Measurements from ENCODE around the genes HNRNPCL2 and PRAMEF9.

- PRO-cap: bidirectional peak, plus-strand start at chr1:12158155, minus-strand start at chr1:12157966
These were observed 9.3 kb upstream of the TNFRSF1B start for GRCh38 chr1:12157124-12158275.

GRCh38 chr1:12159748-12160181 lies 7.0 kb upstream of the TNFRSF1B start:
- PRO-cap: unidirectional peak, plus-strand start at chr1:12160003; unidirectional peak, plus-strand start at chr1:12160036

GRCh38 chr1:12177150-12178476 lies 10.8 kb downstream of the TNFRSF1B start:
- PRO-cap: bidirectional peak, plus-strand start at chr1:12177645, minus-strand start at chr1:12177563; bidirectional peak, plus-strand start at chr1:12178059, minus-strand start at chr1:12177900

GRCh38 chr1:12206537-12207689 lies 22.9 kb upstream of the VPS13D start:
- PRO-cap: no peak

GRCh38 chr1:12337790-12338437 lies 108.1 kb downstream of the VPS13D start:
- PRO-cap: no peak

- PRO-cap: no peak
These were observed 130.0 kb downstream of the VPS13D start for GRCh38 chr1:12359719-12360280.

GRCh38 chr1:12381362-12381913 lies 151.6 kb downstream of the VPS13D start:
- PRO-cap: no peak

DNA sequence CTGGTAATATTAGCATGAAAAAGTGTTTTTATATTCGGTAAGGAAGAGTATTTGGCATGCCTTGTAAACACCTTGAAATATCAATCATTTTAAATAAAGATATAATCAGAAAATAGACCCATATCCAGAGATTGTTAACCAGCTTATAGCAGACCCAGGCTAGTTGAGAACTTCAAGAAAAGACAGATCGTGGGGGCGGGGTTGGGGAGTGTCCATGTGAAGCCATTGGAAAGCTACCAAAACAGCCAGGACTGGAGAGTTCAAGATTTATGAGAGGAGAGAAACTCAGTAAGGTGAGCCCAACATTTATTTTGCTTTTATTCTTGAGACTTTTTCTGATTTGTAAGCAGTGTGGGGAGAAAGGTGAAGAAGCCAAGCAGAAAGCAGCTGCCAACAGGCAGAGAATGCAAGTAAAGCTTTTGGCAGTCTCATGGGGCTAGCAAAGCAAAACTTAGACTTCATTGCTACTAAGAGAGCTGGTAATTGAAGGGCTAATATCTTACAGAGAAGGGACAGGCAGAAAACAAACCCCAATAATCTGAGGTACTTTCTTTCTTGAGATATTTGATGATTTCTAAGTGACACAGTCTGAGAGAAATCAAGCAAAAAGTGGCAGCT lies 179.9 kb downstream of the VPS13D start:
- PRO-cap: no peak

DNA sequence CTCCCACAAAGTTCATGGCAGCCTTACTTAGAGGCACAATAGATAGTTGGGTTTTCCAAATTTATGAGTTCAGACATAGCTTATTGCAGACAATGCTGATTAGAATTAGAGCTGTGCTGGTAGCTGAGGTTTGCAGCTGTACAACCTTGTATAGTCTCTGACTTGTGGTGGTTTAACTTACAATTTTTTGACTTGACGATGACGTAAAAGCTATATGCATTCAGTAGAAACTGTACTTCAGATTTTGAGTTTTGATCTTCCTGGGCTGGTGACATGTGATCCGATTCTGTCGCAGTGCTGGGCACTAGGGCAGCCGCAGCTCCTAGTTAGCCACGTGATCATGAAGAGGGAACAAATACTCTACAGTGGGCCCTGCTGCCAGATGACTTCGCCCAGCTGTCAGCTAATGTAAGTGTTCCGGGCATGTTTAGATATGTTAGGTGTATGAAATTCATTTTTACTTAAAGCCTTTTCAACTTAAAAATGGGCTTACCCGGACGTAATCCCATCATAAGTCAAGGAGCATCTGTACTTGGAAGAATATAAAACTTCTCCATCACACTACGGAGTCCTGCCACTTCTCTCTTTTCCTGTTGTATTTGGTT lies 167.6 kb downstream of the DHRS3 start:
- PRO-cap: no peak

DNA sequence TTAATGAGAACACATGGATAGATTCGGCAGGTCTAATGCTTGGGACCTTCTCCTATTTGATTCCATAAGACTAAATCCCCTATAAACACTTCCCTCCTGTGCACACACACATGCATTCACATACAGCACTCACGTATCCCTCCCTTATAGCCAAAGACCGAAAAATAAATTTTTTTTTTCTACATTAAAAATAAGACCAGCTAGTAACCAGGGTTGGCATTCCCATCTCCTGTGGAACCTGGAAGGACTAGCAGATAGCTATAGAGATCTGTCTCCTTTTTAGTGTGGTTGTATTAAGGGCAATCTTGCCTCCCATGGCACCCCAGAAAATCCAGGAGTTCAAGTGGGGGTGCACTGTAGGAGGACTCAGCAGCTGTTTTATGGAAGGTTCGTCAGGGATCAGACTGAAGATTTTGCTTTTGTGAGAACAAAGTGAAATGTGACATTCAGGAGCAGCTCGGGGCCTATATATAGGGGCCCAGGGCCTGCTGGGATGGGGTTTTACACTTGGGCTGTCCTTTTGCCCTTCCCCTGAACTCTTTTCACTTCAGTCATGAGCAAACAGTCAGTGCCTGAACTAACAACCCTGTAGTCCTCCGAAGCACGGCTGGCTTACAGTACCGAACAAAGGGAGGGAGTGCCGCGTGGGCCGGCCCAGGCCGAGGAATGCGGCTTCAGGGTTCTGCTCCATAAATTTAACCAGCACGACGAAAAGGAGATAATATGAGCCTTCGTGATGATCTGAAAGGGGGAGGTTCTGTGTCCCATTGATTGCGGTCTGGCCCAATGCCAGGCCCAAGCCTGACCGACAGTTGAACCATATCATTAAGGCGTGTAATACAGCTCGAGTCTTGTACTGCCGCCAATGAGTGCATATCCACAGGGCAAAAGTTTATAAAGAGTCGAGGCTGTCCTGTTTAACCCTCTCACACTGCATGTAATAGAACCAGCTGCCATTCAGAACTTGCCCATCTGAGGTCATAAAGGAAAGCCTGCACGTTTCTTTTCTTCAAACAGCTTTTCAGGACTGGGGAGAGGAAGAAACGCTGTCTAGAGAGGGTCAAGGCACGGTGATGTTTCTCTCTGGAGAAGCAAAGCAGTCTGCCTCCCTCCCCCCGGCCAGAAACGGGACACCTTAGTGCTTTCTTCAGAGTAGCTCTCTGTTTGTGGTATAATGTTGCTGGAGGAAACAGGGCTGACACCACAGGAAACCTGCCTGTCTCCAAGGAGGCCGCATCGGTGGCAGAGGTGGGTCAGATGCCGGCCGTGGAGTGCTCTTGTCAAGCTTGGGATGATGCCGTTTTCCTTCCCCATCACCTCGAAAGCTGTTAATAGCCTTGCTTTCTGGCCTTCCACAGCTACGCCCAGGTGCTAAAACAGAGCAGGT lies 139.9 kb downstream of the DHRS3 start:
- PRO-cap: bidirectional peak, plus-strand start at position 737 of the sequence, minus-strand start at position 670 of the sequence

GRCh38 chr1:12513223-12513932 lies 104.6 kb downstream of the DHRS3 start:
- PRO-cap: no peak

DNA sequence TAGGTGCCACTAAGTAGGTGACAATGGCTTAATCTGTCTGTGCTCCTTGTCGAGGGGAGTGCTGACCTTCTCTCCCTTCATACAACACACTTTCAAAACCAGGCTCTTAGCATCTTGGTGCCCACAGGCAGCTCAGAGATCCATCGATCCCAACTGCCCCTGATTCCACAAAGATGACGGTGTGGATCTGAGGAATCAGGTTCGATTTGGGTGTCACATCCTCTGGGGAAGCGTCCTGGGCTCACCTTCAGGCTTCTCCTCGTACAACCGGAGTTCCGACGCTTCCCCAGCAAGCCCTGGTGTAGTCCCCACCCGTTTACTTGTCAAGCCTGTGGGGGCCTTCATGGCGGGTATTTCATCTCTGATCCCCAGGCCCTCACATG lies 48.0 kb downstream of the DHRS3 start:
- PRO-cap: no peak

DNA sequence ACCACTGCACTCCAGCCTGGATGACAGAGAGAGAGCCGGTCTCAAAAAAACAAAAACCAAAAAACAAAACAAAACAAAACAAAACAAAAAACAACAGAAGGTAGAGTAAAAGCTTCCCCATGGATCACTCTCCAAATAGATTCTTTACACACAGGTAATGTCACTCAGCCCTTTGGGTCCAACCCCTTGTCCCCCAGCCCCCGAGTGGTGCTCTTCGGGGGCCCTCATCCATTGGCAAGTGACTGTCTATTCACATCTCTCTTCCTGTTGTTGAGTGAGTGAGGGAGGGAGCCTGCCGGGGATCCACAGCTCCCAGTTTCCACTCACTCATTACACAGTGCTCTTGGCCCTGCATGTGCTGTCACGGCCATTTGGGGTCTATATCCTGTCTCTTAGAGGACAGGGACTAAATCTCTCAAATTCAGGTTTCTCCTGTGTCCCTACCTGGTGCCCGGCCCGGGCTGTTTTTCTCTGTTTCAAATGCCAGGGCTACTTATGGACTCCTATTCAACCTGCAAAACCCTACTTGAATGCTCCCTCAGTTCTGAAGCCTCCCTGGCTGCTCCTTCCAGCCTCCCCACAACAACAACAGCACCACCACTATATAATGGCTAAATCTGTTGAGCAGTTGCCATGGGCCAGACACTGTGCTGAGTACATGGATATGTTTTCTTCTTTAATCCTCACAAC lies 30.2 kb downstream of the DHRS3 start:
- PRO-cap: no peak

DNA sequence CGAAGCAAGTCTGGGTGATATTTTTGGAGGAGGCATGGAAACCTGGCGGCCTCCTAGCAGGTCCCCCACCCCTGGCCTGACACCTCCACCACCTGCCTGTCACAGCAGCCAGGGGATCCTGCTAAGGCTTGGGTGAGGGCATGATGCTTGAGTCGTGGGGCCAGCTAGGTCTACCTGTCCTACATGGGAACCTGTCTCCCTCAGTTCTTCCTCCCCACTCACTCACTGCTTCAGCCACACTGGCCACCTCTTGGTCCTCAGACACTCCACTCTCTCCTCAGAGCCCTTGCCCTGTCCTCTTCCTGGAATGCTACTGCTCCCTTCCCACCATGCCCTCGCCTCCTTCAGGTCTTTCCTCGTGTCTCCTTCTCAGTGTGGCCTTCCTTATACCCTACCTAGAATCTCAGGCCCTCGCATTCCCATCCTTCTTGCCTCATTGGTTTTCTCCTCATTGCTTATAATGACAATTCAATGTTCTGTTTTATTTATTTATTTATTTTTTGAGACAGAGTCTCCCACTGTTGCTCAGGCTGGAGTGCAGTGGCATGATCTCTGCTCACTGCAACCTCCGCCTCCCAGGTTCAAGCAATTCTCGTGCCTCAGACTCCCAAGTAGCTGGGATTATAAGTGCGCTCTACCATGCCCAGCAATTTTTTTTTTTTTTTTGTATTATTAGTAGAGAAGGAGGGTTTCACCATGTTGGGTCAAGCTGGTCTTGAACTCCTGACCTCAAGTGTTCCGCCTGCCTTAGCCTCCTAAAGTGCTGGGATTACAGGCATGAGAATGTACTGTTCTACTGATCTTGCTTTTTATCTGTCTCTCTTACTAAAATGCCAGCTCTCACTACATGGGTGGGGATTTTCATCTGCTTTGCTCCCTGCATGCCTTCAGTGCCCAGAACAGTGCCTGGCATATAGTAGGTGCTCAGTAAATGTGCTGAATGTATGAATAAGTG lies 8.1 kb downstream of the DHRS3 start:
- PRO-cap: no peak

DNA sequence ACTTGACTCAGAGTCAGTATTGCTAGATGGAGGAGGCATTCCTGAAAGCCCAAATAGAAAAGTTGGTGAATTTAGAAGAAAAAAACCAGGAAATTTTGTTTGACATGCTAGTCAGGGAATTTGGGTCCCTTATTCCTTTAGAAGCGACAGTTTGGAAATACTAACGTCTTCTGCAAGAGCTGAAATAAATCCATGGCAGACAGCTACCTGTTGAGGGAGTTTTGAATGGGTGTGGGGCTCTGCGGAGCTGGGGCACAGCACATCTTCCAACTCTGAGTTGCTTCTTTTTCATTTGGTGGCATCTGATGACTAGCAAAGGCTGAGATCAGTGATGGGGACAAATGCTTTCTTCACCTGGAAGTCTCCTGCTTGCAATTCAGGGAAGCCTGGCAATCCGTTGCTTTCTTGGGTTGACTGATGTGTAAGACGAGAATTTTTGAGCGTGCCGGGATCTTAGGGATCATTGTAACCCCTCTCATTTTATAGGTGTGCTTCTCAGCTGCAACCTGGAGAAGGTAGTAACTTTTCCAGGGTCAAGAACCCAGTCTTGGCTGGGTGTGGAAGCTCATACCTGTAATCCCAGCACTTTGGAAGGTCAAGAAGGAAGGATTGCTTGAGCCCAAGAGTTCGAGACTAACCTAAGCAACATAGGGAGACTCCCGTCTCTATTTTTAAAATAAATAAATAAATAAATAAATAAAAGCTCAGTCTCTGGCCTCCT lies 6.6 kb downstream of the DHRS3 start:
- PRO-cap: no peak

DNA sequence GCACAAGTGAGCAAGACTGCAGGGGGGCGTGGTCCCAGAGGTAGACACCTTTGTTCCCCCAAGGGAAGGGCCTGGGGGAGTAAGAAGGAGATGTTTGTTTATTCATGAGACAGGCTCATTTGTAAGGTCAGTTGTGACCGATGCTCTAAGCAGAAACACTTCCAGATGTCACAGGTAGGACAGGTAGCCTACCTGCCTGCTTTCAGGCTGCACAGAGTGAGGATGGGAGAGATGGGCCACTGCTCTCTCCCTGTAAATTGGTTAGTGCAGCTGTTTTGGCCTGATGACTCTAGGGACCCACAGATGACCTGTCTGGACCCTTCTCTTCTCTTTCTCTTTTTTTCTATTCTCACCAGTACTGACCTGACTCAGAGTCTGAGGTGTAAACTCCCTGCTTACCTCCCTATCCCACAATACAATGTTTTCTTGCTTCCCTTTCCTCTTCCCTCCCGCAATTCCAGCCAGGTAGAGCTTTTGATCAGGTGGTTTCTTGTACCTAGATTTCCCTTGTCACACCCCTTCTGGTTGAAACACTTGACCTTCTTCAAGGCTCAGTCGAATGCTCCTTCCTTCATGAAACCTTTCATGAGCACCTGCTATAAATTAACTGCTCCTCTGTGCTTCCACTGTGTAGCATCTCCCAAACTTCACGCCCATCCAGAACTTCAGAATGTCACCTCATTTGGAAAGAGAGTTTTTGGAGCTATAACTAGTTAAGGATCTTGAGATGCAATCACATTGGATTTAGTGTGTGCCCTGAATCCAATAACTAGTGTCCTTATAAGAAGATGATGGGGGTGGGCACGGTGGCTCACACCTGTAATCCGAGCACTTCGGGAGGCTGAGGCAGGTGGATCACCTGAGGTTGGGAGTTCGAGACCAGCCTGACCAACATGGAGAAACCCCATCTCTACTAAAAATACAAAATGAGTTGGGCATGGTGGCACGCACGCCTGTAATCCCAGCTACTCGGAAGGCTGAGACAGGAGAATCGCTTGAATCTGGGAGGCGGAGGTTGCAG lies 5.7 kb downstream of the DHRS3 start:
- PRO-cap: no peak

DNA sequence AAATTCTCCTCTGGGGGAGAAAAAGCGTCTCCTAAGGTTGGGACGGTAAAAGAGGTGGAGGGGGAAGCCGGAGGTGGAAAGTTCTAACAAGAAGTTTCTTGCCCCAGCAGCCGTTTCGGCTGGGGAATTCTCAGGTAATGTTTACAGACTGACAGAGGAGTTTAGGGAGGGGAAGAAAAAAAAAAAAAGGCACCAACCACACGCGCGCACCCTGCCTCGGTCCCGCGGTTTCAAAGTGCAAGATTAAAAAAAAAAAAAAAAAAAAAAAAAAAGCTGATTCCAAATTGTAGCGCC lies 519 bp downstream of the DHRS3 start:
- PRO-cap: unidirectional peak, minus-strand start at position 85 of the sequence

GRCh38 chr1:13116631-13117071 lies at the start of gene HNRNPCL2:
TSS of gene HNRNPCL2 (minus strand) at chr1:13116854.
- PRO-cap: no peak

- PRO-cap: no peak
These were observed at the start of gene PRAMEF9 for GRCh38 chr1:13171647-13172053. TSS of gene PRAMEF9 (plus strand) at chr1:13171848.

DNA sequence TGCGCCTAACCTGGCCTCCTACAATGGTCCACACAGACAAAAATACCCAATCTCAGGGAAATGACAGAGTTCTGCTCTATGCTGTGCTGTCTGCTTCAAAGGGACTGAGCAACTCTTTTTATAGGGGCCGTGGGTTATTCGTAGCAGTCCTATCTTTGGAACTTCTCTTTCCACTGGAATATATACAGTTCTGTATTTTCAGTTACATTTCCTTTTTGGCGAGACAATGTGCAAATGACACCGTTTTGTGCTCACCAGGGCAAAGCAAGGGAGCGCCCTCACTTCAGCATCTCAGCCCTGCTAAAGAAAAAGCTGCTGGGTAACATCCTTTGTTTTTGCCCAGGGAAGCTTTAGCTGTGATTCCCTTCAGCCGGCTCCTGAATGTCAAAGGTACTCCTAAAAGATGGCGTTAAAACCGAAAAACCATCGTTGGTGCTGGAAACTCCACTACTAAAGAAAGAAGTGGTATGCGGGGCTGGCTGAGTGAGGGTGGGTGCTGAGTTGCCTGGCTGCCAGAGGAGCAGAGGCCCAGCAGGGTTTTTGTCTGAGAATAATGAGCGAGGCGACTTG lies 1.7 kb downstream of the PDPN start:
- PRO-cap: no peak

Data from paraaortic lymph node (tissue), 1 donor.